Choroid plexus epithelial cell (primary cell): ENCODE measurements around the genes GLRA1 and FAXDC2.

- RRBS, result no CpG with 5 or more reads among the region's 12 CpGs
Observed at GRCh38 chr5:151924773-151925046, at the start of gene GLRA1. Gene GLRA1, minus strand, starts transcription at chr5:151924851.

- RRBS, result no CpG with 5 or more reads among the region's 12 CpGs
Observed at GRCh38 chr5:152207221-152207517, 197.9 kb downstream of the NMUR2 start.

- RRBS, result no CpG with 5 or more reads among the region's 1 CpG
Observed at GRCh38 chr5:152957192-152957657, 533.2 kb upstream of the GRIA1 start.

GRCh38 chr5:153802182-153803069, 236.3 kb downstream of the FAM114A2 start:
- RRBS, result no CpG with 5 or more reads among the region's 13 CpGs

DNA sequence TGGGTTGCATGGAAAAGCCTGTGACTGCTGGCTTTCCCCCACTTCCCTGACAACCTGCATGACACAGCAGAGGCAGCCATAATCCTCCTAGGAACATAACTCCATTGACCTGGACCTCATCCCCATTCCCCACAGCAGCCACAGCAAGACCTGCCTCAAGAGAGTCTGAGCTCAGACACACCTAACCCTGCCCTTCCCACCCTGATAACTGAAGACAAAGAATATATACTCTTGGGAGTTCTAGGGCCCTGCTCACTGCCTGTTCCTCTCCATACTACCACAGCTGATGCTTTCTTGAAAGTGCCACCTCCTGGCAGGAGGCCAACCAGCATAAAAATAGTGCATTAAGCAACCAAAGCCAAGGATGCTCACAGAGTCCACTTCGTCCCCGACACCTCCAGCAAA, 23.7 kb downstream of the FAM114A2 start:
- RRBS, result no CpG with 5 or more reads among the region's 2 CpGs

GRCh38 chr5:154028053-154028547, 10.6 kb downstream of the FAM114A2 start:
- RRBS, result no CpG with 5 or more reads among the region's 2 CpGs

DNA sequence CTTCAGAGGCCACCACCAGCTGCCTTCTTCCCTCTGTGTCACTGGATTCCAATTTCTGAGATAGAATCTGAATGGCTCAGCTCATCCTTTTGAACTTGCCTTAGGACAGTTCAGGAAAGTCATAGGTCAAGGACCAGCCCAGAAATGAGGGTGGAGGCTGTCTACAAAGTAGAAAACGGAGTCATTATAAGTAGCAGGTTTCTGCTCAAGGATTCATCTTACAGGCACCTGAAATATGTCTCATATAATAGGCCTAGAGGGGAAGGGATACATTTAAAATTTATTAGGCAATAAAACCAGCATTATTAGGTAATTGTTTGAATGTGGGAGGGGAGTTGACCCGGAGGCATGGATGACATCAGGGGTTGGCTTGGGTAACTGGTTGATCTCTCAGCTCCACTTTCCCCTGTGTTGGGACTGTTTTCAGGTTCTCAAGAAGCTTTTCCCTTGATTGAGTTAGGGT, 11.9 kb upstream of the GALNT10 start:
- RRBS, result no CpG with 5 or more reads among the region's 2 CpGs

DNA sequence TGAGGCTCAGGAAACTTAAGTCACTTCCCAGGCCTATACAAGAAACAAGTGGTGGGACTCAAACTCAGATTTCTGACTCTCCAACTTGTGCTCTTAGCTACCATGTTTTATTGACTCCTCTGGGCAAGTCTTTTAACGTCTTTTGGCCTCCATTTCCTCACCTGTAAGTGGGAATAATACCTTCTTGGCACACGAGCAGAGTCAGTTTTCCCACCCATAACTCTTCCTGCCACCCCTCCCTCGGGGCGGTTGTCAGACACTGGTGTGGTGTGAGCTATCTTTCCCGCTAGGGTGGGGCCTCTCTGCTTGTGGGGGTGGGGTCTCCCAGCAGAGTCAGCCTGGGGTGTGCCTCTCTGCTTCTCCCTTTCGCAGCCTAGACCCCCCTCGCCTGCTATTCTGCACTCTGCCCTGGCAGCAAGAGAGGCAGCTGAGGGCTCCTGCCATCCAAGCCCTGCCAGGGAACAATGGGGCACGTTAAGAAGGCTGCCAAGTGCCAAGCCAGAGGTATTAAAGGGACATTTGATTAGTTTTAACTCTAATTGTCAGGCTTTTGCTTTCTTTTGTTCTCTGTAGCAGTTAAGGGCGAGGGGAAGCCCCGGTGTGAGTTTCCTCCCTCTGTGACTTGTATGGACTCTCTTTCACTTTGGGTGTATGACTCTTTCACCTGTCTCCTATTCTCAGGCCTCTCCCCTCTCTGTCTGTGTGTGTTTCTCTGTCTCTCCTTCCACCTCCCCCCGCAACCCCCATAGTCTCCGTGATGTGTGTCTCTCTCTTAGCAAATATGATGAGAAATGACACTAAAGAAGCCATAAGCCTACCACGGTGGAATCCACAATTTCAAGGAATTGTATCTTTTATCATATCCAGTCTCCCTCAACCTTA, 12.2 kb downstream of the GALNT10 start:
- RRBS, result no CpG with 5 or more reads among the region's 13 CpGs

GRCh38 chr5:154352656-154353091, 93.1 kb upstream of the SAP30L start:
- RRBS, result no CpG with 5 or more reads among the region's 7 CpGs

- RRBS, result 2% methylated on average over 40 of the region's 88 CpGs
Observed at GRCh38 chr5:154446239-154447264, 755 bp downstream of the SAP30L start.

- RRBS, result 2% methylated on average over 23 of the region's 44 CpGs
Observed at GRCh38 chr5:154477514-154478009, 465 bp downstream of the HAND1 start.

DNA sequence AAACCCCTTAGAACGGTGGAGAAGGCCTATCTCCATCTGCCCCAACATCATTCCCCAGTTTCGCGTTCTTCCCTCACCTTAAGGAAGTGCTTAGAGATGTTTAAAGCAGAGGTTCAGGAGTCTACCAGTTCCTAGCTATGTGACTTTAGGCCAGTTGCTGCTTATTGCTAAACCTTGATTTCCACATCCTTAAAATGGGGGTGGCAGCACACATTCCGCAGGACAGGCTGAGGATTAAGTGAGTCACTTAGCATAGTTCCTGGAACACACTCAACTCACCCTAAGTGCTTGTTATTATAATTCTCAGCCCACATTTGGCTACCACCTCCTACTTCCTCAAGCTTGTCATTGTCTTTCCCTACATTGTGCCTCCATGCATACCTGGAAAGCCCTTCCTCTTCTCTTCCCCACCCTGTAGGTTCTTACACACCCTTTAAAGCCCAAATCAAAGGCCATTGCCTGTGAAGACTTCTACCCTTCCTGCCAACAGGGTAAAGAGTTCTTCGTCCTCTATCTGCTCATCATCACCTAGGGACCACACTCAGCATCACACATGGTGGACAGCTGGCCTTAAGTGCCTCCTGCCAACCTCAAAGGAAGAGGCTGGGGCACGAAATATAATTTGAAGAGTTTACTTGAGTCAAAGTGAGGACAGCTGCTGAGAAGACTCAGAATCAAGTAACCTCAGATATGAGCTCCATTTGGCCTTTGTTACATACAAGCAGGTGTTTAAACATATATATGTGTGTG, 62.9 kb upstream of the LARP1 start:
- RRBS, result no CpG with 5 or more reads among the region's 6 CpGs

- RRBS, result under 1% methylated on average over 8 of the region's 14 CpGs
Observed at GRCh38 chr5:154756563-154756705, 1.3 kb downstream of the LARP1 start.

DNA sequence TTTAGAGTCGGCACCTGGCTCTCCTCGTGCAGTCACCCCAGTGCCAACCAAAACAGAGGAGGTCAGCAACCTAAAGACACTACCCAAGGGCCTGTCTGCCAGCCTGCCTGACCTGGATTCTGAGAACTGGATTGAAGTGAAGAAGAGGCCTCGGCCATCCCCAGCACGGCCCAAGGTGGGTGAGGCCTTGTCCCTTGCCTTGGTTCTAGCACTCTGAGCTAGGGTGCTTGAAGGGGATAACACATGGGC, 44.6 kb downstream of the LARP1 start:
- RRBS, result no CpG with 5 or more reads among the region's 4 CpGs

DNA sequence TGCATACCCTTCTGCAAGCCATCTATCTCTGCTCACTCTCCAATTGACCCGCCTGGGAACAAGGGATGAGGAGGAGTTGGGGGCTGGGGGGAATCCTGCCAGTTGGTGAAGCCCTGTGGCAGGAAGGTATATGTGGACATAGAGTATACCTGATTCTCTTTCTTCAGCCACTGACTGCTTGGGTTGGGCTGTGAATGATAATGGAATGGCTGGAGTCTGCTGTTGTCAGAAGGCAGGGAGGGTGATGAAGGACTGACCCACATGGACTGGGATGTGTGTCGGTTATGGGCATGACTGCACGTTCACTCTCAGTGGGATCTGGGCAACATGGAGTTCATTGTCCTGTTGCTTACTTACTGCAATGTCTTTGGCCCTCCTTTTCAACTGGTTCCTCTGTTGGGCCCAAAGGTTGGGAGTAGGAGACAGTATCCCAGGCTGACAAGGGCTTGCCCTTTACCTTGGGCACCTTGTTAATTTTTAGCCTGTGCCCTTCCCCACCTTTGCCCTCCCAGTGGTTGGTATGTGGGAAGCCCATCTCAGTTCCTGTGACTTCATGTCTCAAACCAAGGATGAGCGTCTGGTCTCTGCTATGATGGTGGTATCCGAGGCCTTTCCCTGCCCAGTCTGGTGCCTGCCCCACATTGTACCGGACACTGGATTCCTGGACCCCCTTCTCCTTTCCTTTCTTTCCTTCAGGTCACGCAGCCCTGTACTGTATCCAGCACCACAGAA, 34.6 kb downstream of the FAXDC2 start:
- RRBS, result no CpG with 5 or more reads among the region's 7 CpGs

GRCh38 chr5:154850200-154850454, 276 bp downstream of the FAXDC2 start:
- RRBS, result no CpG with 5 or more reads among the region's 1 CpG

GRCh38 chr5:154850455-154850956, at the start of gene FAXDC2:
Gene FAXDC2, minus strand, starts transcription at chr5:154850603.
- RRBS, result no CpG with 5 or more reads among the region's 10 CpGs

DNA sequence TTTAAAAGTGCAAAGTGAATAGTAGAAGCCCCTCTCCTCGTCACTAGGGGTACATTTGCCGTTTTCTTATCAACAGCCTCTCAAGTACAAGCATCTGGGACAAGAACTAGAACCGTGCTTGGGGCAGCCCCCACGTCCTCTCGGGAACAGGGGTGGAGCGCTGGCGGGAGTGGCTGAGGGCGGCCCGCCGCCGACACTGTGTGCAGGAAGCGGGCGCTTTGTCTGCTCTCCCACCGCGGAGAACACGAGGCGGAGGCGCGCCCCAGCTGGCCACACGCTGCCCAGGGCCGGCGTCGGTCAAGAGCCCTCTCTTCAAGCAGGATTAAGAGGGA, 1.1 kb upstream of the CNOT8 start:
- RRBS, result no CpG with 5 or more reads among the region's 23 CpGs

GRCh38 chr5:154877001-154877484, 18.6 kb downstream of the CNOT8 start:
- RRBS, result no CpG with 5 or more reads among the region's 1 CpG

DNA sequence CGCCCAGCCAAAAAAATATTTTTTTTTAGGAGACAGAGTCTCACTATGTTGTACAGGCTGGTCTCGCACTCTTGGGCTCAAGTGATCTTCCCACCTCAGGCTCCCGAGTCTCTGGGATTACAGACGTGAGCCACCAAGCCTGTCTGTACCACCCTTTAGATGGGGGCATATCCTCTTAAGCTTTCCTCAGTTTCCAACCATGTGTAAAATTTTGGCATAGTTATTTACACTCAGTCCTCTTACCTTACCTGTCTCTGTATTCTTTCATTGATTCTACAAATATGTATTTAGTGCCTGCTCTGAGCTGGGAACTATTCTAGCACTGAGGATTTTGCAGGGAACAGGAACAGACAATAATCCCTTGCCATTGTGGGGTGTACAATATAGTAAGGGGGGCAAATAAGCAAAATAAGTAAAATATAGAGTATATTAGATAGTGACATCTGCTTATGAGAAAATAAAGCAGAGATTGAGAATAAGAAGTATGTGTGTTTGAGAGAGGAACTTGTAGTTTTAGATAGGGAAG, 3.4 kb downstream of the MRPL22 start:
- RRBS, result no CpG with 5 or more reads among the region's 4 CpGs